Mesenchymal stem cell of the bone marrow (primary cell): ENCODE measurements around the genes LSM8, PTPRZ1 and CADPS2.

DNA sequence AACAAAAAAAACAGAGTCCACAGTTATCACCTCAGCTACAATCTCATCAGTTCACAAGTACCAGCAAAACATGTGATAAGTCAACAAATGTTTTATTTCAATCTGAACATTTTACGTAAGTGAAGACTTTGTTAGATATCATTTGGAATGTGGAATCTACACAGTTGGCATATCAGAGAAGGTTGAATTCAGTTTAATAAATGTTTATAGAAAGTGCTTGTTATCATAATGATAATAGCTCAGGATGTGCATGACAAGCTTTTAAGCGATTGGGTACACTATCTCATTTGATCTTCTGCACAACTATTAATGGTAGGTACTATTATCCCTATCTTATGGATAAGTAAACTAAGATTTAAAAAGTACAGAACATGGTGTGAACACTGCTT, 52.3 kb downstream of the CFTR start:
- CAGE, long polyA plus RNA, result no peak

DNA sequence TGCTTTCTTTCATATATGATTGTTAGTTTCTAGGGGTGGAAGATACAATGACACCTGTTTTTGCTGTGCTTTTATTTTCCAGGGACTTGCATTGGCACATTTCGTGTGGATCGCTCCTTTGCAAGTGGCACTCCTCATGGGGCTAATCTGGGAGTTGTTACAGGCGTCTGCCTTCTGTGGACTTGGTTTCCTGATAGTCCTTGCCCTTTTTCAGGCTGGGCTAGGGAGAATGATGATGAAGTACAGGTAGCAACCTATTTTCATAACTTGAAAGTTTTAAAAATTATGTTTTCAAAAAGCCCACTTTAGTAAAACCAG, 55.3 kb downstream of the CFTR start:
- CAGE, long polyA plus RNA, result no peak

DNA sequence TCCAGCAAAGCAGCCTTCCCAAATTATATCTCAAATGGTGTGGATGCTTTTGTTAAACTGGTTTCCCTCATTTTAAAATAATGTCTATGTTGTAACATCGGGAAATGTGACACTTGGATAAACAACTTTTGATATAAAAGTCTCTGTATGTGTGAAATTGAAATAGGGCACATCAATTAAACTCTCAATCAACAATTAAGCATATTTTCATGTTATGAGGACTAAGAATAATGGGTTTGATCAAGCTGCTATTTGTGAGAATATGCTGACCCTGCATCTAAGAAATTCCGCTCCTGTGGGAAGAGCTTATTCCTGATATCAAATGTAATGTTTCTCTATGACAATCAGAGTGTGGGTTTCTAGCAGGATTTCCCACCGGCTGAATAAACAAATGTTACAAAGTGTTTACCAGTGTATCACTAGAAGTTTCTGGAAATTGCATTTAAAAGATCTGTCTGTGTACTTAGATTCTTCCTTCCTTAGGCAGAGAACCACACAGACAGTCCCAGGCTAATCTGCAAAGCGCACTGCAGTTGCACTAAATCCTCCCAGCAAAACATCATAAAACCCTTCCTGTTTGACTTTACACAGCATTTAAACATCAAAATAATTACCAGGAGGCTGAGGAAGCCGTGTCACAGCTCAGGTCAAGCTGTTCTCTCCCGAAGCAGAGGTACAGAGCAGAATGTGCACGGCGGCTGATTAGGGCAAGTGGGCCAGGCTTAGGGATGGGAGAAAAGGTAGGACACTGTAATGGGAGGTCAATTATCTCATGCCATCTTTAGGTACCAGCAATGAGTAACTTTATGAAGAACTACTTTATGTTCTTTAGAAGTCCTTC, 109.0 kb upstream of the CTTNBP2 start:
- CAGE, long polyA plus RNA, result no peak

- CAGE, long polyA plus RNA, result no peak
Observed at GRCh38 chr7:118183051-118184293, at the start of gene LSM8. TSS of gene LSM8 (plus strand) at chr7:118184164.

DNA sequence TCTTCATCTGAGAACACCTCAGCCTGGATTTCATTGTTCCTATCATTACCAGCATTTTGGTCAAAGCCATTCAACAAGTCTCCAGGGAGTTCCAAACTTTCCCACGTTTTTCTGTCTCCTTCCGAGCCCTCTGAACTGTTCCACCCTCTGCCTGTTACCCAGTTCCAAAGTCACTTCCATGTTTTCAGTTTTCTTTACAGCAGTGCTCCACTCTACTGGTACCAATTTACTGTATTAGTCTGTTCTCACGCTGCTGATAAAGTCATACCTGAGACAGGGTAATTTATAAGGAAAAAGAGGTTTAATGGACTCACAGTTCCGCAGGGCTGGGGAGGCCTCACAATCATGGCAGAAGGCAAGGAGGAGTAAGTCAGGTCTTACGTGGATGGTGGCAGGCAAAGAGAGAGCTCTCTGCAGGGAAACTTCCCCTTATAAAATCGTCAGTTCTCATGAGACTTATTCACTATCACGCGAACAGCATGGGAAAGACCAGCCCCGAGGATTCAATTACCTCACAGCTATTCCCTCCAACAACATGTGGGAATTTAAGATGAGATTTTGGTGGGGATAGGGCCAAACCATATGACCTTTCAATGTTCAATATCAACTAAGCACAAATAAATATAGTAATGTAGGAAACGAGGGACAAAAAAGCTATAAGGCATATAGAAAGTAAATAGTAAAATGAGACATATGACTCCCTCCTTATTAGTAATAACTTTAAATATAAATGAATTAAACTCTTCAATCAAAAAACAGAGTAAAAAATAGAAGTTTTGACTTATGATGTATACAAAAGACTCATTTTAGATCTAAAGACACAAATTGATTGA, 559.4 kb upstream of the KCND2 start:
- CAGE, long polyA plus RNA, result no peak

GRCh38 chr7:121019048-121019598, 30.6 kb downstream of the CPED1 start:
- CAGE, long polyA plus RNA, result no peak

- CAGE, long polyA plus RNA, result no peak
Observed at GRCh38 chr7:121020579-121021420, 32.3 kb downstream of the CPED1 start.

- CAGE, long polyA plus RNA, result no peak
Observed at GRCh38 chr7:121073114-121073911, 84.8 kb downstream of the CPED1 start.

DNA sequence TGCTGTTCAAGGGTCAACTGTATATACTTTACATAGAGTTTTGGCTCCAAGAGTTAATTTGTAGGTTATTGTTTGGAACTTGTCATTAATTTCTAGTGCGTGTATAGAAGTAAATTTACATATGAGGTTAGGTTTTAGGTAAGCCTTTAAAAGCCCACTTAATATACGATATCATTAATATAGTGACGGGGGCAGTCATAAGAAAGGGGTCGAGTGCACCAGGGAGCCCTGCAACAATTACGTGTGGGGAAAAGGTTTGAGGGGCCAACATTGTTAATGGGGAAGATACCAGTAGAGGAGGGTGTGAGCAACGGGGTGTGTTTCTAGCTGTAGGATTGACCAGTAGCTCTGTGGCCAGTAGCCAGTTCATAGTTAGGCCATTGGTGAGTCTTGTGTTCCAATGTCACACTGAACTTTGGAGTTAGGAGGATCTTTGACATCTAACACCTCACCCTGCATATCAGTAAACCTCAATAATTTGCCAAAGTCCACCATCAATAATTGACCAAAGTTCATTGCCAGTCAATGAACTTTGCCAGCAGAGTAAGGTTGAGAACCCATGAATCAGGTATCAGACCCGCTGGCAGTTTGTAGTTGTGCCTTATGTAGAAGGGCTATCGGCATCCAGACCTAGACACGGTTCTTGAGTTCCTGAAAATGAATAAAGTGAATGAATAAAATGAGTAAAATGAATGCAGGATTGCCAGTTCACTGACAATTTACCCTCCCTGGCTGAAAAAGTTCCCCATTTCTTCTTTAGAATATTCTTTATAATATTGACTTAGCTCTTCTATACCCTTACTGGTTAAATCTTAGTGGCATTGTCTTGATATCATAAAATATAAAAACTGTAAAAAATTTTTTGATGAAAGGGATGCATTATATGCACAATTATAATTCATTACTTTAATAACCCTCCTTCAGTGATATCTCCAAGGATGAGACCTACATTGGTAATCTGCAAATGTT, 168.9 kb downstream of the CPED1 start:
- CAGE, long polyA plus RNA, result no peak

DNA sequence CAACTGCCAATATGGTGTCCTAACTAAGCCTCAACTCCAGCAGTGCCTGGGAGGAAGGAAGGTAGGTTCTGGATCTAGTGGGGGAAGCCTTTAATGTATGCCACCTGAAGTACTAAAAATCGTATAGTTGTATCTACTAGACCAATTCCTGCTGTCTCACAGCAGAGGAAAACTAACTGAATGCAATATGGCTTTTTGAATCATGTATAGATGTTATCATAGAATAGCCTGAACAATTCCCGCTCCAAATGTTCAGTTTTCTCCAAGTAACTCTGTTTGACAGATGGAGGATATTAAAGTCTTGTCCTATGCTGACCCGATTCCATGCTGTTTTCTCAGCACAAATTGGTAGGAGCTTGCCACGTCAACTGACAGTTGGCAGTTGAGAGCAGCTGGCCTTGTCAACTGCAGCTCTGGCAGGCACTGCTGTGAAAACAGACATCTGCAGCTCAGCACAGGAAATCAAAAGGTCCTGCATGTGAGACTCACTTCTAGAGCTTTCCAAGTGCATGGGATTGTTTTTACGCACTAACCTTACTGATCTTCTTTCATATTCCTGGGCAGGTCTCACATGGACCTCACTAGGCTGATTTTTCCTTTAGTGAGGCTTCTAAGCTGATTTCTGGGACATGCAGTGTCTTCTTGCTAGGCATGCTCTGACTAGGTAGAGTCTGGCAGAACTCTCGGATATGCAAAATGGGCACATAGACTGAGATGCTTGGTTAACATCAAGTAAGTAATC, 84.4 kb upstream of the WNT16 start:
- CAGE, long polyA plus RNA, result no peak

- CAGE, long polyA plus RNA, result no peak
Observed at GRCh38 chr7:121301987-121303223, 26.4 kb upstream of the WNT16 start.

- CAGE, long polyA plus RNA, result no peak
Observed at GRCh38 chr7:121372418-121373117, 23.5 kb downstream of the FAM3C start.

DNA sequence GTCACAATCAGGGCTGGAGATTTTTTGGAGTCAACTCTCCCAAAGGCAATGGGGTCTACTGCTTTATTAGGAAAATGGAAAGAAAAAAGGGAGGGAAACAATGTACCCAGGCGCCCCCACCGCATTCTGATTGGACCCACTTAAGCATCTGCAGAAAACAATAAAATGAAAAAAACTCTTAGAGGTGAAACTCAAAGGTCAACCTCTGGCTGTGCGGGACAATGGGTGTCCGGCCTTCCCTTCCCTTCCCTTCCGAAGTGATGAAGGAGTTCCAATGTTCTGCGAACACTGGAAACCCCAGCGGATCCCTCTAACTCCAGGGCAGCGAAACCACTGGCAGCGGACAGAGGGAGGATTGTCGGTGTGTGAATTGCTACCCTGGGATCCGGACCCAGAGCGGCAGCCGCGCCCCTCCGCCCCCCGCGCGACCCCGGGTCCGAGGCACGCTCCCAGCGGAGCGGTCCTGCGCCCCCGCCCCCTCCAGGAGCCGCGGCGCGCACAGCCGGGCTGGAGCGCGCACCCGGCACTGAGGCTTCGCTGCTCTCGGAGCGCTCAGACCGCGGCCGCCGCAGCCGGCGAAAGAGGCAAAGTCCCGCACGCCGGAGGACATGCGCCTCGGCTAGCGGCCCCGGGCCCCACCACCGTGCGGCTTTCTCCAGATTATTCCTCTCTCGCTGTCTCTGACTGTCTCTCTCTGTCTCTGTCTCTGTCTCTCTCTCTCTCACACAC, at the start of gene PTPRZ1:
PTPRZ1 (plus strand) TSS at position 555 of the 729 bp plus-strand sequence.
- CAGE, long polyA plus RNA, result no peak

GRCh38 chr7:122311181-122311718, 6.7 kb upstream of the FEZF1 start:
- CAGE, long polyA plus RNA, result no peak

DNA sequence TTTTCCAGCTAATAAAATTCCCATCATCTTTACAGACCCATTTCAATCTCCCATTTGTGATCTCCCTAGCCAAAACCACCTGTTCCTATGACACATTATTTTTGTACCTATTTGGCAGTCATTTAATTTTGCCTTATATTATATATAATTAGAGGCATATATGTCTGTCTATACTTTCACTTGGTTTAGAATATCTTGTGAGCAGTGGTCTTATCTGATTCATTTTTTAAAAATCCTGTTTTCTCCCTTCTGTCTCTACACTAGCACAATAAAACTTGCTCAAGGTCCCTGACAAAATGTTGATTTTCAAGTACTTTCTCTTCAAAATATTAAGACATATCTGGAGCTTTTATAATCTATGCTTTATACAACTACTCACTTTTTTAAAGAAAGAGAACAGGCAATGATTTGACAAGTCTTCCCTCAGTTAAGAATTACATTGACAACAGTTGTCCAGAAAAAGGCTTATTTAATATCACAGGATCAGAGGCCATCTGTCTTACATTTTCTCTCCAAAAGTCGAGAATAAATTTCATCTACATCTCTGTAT, 8.0 kb upstream of the RNF148 start:
- CAGE, long polyA plus RNA, result no peak

- CAGE, long polyA plus RNA, result no peak
Observed at GRCh38 chr7:122834028-122834482, 52.2 kb downstream of the CADPS2 start.

DNA sequence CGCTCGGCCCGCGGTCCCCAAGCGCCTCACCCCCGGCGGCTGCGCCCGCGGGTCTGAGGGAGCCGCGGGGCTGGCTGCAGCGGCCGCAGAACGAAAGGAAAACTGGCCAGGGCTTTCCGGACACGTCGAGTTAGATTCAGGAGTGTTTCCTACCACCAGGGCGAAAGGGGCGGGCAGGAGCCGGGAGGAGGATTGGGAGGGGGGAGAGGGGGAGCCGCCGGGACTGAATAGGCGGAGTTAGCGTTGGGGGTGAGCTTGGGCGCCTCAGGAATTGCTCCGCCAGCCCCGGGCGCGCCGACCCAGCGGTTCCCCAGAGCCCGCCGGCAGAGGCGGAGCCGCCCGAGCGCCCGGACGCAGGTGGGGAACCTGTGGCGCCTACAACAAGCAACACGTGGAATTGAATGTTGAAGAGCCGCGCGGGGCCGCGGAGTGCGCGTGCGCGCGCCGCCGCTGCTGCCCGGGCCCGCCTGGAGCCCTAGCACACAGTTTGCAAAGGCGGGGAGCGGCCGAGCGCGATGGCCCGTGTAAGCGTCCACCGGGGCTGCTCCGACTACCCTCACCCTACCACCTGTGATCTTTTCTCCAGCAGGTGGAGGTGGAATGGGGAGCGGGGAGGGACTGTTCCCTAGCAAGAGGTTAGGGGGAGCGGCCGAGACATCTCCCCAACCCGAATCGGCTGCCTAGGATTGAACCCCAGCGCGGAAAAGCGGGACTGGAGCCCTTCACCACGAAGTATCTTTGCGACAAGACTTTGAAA, at the start of gene CADPS2:
CADPS2 (minus strand) TSS at position 104 of the 757 bp plus-strand sequence.
- CAGE, long polyA plus RNA, result no peak

DNA sequence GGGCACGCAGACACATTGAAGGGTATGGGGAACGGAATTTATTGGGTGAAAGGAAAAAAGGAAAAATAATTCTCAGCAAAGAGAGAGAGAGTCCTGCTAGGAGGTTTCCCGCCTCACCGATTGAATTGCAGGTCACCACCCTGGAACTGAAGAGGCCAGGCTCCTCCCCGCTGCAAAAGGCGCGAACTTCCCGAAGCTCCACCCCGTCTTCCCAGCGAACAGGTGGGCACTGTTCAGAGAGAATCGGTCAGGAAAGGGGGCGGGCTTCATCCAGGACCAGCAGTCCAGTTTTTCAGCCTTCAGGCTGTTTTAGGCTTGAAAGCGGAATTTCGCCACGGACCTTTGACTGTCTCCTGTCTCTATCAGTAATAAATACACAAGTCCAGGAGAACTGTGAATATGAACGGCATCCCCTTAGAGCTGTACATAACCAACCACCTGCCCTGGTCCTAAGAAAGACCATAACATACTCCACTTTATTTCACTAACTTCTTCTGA, 27.4 kb upstream of the CADPS2 start:
- CAGE, long polyA plus RNA, result no peak

- CAGE, long polyA plus RNA, result no peak
Observed at GRCh38 chr7:123532597-123533562, 1.5 kb downstream of the IQUB start.

GRCh38 chr7:123660331-123660864, 4.7 kb downstream of the LMOD2 start:
- CAGE, long polyA plus RNA, result no peak